MCF 10A (cell line): ENCODE measurements around a stretch of chr9.

DNA sequence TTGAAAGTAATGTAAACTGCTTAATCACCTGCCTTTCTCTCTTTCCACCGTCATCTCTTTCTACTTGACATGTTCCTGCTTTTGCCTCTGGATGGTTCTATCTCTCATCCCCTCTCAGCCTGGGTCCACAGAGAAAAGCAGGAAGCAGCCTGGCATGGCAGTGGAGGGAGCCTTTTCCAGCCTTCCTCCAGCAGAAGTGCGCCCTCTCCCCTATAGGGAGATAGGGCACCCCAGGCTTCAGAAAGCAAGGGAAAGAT, 11.2 kb downstream of the PALM2AKAP2 start:
- PRO-cap = no peak
- RRBS = no CpG with 5 or more reads among the region's 2 CpGs

GRCh38 chr9:109817199-109817435, 37.1 kb downstream of the PALM2AKAP2 start:
- PRO-cap = no peak
- RRBS = no CpG with 5 or more reads among the region's 1 CpG

DNA sequence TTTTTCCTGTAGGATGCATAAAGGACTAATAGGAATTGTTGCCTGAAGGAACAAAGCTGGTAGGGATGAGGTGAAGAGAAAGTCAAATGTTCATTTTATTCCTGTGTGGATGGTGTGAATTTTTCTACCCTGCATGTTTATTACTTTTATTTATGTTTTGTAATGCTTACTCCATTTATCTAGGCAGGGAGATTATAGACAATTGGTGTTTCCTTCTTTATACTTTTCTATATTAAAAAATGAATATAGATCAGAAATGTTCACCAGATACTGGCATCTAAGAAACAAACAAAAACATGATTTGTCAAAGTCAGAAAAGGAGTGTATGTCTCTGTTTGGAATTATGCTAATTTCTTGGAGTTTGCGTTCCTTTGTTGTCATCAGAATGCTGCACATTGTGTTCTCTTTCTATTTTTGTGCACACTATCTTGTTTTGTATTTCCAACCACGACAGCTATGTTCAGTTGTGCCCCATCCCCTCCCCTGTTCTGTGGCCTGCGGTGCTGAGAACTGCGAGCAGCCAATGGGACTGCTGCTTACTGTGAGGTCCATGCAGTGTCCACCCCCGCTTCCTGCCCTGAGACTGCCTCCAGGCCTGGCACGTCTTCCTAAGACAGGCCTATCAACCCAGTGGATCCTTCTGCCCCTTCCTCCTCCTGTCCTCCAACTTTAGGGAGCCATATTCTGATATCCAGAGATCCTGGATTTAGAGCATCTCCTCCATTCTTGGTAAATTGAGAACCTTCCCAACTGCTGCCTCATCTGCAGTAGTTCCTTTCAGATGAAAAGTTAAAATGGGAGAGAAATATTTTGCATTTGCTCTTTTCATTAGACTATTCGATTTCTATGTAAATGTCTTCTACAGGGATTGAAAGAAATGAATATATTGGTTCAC, 76.8 kb downstream of the PALM2AKAP2 start:
- PRO-cap = no peak
- RRBS = no CpG with 5 or more reads among the region's 7 CpGs

- PRO-cap = no peak
- RRBS = no CpG with 5 or more reads among the region's 1 CpG
Observed at GRCh38 chr9:109922519-109922978, 142.6 kb downstream of the PALM2AKAP2 start.

GRCh38 chr9:109971969-109972918, 192.2 kb downstream of the PALM2AKAP2 start:
- PRO-cap = no peak
- RRBS = no CpG with 5 or more reads among the region's 7 CpGs

- PRO-cap = bidirectional peak, plus-strand start at chr9:110016028, minus-strand start at chr9:110015815
- RRBS = no CpG with 5 or more reads among the region's 10 CpGs
Observed at GRCh38 chr9:110015729-110016339, 192.1 kb downstream of the C9orf152 start.

GRCh38 chr9:110027535-110028243, 180.3 kb downstream of the C9orf152 start:
- PRO-cap = no peak
- RRBS = 49% methylated on average over 2 of the region's 8 CpGs

DNA sequence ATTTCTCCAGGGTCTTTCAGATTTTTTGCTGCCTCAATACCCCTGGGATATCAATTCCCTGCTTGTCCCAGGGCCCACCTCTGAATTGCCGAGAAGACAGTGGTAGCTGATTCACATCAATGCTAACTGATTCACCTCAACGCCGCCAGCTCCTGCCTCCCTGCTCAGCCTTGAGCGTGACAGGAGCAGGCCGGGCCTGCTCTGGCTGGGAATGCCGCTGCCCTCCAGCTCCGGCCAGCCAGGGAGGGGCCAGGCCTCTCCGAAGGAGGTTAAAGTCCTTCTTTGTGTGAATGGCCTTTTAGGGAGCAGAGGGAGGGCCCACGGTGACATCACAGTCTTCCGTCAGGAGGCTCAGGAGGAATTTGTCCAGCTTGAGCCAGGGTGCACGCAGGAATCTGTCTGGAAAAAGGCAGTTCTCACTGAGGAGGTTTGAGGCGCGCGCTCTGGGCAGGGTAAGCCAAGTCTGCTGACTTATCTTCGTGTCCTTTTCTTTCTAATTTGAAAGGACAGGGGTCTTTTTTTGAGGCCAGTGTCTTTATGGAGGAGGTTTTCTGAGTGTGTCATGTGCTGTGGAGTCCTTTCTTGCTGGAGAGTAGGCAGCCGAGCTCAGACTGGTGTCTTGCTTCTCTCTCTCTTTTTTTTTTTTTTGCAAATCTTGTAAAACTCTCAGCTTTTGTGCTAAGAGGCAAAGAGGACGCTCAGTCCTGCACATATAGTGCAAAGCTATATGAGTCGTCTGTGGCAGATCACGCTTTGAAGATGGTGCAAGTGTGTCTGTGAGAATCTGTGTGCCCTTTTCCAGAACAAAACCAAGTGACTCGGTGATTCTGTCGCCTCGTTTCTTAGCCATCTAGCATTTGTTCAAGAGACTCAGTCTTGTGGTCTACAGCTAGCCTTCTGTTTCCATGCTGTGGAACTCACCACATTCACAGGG, 82.5 kb downstream of the C9orf152 start:
- PRO-cap = bidirectional peak, plus-strand start at position 354 of the sequence, minus-strand start at position 203 of the sequence
- RRBS = 34% methylated on average over 3 of the region's 22 CpGs

- PRO-cap = no peak
- RRBS = no CpG with 5 or more reads among the region's 5 CpGs
Observed at GRCh38 chr9:110156823-110157494, 51.0 kb downstream of the C9orf152 start.

GRCh38 chr9:110337506-110337763, 228 bp downstream of the TXNDC8 start:
- PRO-cap = no peak

DNA sequence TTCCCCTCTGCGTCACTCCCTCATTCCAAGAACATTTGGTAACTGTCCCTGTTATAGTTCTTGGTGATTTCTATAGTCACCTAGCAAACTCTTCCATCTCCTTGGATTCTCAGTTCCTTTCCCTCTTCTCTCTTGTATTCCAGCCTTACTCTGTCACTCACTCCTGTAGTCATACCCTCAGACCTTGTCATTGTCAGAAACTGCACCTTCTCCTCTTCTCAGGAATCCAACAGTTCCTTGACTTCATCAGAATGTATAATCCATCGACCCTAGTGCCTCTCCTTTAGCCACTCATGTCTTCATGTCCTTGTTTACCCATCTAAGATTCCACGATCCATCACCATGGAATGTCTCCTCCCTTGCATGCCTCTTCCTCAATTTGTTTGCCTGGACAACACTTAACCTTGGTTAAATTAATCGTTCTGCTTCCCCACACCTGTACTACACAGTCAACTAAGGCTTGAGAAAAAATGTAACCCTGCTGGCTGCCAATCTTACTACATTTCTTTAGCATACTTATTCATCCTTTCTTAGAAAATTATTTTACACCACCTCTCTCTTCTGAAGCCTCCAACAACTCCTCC, 102.5 kb downstream of the SVEP1 start:
- PRO-cap = no peak
- RRBS = no CpG with 5 or more reads among the region's 4 CpGs

GRCh38 chr9:110650214-110650754, 18.3 kb upstream of the MUSK start:
- PRO-cap = no peak
- RRBS = no CpG with 5 or more reads among the region's 3 CpGs

- PRO-cap = no peak
- RRBS = no CpG with 5 or more reads among the region's 3 CpGs
Observed at GRCh38 chr9:110668460-110668668, 227 bp upstream of the MUSK start.

GRCh38 chr9:110867901-110868682, 170.2 kb downstream of the LPAR1 start:
- PRO-cap = no peak
- RRBS = no CpG with 5 or more reads among the region's 7 CpGs

DNA sequence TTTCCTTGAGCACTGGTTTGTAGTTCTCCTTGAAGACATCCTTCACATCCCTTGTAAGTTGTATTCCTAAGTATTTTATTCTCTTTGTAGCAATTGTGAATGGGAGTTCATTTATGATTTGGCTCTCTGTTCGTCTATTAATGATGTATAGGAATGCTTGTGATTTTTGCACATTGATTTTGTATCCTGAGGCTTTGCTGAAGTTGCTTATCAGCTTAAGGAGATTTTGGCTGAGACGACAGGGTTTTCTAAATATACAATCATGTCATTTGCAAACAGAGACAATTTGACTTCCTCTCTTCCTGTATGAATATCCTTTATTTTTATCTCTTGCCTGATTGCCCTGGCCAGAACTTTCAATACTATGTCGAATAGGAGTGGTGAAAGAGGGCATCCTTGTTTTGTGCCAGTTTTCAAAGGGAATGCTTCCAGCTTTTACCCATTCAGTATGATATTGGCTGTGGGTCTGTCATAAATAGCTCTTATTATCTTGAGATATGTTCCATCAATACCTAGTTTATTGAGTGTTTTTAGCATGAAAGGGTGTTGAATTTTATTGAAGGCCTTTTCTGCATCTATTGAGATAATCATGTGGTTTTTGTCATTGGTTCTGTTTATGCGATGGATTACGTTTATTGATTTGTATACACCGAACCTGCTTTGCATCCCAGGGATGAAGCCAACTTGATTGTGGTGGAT, 11.9 kb downstream of the LPAR1 start:
- PRO-cap = no peak
- RRBS = no CpG with 5 or more reads among the region's 6 CpGs

- PRO-cap = no peak
- RRBS = no CpG with 5 or more reads among the region's 10 CpGs
Observed at GRCh38 chr9:111028993-111029816, 9.1 kb downstream of the LPAR1 start.

GRCh38 chr9:111068696-111069265, 30.5 kb upstream of the LPAR1 start:
- PRO-cap = no peak
- RRBS = no CpG with 5 or more reads among the region's 8 CpGs

DNA sequence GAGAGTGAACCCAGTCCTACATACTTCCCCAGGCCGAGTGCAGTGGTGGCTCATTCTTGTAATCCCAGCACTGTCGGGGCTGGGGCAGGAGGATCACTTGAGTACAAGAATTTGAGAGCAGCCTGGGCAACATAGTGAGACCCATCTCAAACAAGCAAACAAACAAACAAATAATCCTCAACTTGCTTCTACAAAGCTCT, 38.3 kb upstream of the LPAR1 start:
- PRO-cap = no peak
- RRBS = no CpG with 5 or more reads among the region's 2 CpGs

DNA sequence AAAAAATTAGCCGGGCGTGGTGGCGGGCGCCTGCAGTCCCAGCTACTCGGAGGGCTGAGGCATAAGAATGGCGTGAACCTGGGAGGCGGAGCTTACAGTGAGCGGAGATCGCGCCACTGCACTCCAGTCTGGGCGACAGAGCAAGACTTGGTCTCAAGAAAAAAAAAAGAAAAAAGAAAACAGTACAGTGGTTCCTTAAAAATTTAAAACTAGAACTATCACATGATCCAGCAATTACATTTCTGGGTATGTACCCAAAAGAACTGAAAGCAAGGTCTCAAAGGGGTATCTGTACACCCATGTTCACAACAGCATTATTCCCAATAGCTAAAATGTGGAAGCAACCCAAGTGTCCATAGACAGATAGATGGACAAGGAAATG, 2.8 kb downstream of the ECPAS start:
- PRO-cap = no peak
- RRBS = no CpG with 5 or more reads among the region's 11 CpGs

DNA sequence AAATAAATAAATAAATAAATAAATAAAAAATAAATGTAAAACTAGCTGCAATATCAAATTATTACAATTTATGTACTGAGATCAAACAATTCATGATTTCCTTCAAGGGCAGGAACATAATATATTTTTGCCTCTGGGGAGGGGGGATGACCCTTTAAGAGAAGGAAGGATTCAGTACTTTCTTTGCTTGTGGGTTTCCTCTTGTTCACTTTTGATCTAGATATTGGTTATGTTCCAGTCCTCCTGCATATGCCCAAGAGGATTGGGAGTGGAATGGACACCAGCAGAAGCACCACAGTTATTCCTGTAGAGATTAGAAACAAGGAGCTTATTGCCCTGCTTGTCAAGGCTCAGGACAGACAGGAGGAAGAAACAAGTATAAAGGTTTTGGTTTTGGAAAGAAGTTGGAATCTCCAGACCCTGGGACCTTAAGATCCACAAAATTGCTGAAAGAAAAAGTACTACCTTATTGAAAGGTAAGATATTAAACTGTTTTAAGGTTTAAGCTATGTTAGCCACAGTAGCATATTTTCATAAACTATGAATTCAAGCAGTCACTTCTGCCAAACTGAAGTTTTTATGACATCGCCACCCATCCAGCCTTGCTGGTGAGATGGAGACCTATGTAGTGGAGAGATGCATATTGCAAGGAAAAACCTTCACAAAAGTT, 11.6 kb downstream of the DNAJC25 start:
- PRO-cap = no peak
- RRBS = no CpG with 5 or more reads among the region's 1 CpG